OCI-LY7 (cell line): Measurements from ENCODE around the gene NBPF3.

GRCh38 chr1:21279876-21280634, 10.2 kb downstream of the ECE1 start:
- PRO-cap = no peak
- RAMPAGE, long total RNA = no peak

GRCh38 chr1:21280635-21280976, 9.7 kb downstream of the ECE1 start:
- PRO-cap = no peak
- RAMPAGE, long total RNA = no peak

DNA sequence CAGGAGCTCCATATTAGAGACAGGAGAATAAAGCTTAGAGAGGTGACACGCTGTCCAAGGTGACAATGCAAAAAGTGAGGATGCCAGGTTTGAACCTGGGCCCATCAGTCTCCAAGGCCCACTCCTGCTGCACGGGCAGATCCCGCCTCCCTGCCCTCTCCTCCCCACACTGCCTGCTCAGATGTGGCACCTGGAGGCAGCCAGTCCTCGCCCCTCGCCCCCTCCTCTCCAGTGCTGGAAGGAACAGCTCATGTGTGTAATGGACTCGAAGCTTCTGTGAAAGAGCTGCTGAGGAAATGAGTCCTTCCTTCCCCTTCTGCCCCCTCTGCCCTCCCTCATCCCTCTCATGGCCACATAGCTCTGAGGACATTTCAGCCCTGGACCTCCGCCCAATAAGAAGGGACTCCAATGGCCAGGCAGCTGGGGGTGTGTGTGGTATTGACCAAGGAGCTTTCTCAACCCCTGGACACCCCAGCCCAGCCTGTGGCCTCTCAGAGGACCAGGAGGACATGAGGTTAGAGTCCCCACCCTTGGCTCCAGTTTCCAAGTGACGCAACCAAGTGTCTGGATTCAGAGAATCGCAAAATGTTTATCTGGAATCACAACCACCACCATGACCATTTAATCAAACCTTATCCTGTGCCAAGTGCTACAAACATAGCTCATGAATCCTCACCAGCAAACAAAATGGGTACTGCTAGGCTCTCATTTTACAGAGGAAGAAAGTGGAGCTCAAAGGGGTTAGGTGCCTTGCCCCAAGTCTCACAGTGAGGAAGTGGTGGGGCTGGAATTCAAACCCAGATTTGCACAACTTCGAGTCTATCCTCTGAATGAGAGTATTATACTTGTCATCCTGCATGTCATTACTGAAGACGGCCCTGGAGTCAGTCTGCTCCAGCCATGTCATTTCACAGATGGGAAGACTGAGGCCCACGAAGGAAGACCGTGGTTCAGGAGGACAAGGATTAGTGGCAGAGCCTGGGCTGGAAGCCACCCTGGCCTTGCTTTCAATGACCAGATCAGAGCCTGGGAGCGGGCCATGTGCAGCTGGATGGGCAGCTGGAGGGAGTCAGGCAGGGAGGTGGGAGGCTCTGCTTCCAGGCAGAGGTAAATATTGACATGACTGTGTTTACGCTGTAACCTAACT, 47.8 kb upstream of the ECE1 start:
- PRO-cap = no peak
- RAMPAGE, long total RNA = no peak

DNA sequence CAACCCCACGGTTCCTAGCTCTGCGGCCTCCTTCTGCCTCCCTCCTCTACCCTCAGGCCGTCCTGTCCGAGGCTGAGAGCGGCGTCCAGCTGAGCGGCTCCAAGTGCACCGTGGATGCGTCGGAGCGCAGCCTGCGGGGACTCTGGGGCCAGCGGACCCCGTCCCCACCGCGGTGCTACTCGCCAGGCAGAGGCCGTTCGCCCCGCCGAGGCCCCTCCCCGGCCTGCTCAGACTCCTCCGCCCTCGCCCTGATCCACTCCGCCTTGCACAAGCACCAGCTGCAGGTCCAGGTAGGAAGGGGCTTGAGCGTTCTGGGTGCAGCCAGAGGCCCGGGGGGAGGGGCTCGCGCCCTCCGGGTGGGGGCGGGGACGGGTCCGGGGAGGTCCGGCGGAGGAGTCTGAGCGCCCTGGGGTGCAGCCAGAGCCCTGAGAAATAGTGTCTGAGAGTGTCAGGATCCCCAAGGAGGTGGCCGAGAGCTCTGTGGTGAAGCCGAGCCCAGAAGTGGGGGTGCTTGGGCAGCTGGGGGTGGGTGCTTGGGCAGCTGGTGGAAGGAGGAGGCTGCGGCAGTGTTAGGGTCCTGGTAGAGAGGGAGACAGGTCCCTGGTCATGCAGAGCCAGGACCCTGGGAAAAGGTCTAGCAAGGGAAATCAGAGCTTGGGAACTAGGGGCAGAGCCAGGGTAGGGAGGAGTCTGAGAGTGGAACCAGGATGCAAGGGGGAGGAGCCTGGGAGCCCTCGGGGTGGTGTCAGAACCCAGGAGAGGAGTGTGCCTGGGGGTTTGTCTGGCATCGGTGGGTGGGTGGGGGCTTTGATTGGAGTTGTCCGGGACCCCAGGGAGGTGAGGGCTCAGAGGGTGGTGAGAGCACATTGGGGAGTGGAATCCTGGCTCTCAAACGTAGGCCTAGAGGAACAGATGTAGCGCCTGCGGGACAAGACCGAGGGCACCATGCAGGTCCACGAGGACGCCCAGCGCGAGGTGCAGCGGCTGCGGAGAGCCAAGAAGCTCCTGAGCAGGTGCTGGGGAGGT, 3.1 kb upstream of the NBPF3 start:
- PRO-cap = no peak
- RAMPAGE, long total RNA = no peak

DNA sequence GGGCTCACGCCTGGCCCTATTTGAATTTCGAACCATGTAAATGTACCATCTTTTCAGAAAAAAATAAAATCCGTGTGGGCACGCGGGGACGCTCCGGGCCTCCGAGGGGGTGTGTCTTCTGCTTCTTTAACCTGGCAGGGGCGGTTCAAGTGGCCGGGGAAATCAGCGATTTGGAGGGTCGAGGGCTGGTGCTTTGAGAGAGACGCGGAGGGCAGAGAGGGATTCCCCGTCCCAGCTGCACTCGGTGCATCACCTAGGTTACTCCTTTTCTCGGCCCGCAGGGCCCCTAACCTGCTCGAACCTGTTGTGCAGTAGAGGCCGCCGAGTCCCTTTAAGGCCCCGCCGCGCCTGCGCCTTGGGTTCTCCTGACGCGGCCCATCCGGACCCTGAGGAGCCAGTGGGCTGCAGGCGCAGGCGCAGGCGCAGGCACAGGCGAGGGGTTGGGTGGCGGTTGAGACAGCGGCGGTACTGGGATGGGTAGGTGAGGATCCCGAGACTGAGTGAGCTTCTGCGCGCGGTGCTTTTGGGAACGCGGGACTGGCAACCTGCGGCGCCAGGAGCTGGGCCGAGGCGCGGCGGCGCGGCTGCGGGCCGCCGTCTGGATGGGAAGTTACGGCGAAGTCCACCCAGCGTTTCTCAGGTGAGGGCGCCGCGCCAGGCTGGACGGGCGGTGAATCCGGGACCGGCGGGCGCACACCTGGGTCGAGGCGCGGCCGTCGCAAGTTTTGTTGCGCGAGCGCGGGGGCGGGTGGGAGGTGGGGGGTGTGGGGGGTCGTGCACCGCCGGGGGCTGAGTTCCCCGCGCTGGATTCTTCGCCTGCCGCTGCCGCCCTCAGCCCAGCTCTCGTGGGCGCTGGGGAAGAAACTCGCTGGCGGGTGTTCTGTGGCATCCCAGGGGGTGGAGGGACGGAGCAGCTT, at the start of gene NBPF3:
TSS of gene NBPF3 (plus strand) at position 429 of the 917 bp plus-strand sequence.
- PRO-cap = bidirectional peak, plus-strand start at position 429 of the sequence, minus-strand start at position 333 of the sequence
- RAMPAGE, long total RNA = no peak

- PRO-cap = no peak
- RAMPAGE, long total RNA = no peak
Observed at GRCh38 chr1:21546342-21546559, 37.0 kb downstream of the ALPL start.

GRCh38 chr1:21618966-21619549, 50.1 kb downstream of the RAP1GAP start:
- PRO-cap = no peak
- RAMPAGE, long total RNA = no peak

DNA sequence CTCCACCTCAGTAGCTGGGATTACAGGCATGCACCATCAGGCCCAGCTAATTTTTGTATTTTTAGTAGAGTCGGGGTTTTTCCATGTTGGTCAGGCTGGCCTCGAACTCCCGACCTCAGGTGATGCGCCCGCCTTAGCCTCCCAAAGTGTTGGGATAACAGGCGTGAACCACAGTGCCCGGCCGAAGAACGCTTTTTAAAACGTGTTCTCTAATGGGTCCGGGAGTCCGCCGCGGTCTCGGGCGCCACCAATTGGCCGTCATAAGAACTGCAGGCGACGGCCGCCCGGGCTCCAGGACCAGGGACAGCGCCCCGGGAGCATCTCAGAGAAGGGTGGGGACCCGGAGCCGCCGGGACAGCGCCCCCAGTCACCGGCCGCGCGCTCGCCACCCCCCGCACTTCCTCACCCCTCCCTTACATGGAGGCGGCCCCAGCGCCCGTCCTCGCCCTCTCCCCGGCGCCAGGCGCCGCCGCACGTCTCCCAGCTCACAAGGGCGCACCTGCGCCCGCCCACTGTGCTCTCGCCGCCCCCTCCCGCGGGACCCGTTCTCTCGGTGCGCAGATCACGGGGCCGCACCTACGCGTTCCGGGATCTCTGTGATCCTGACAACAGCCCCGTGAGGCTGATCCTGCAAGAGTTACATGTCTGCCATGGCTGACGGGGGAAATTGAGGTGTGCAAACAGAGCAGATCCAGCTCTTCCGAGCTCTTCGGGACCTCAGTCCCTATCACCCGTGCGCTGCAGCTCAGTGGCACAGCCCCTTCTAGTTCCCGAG, 9.9 kb downstream of the RAP1GAP start:
- PRO-cap = no peak
- RAMPAGE, long total RNA = no peak

GRCh38 chr1:21720874-21721282, 51.7 kb upstream of the RAP1GAP start:
- PRO-cap = no peak
- RAMPAGE, long total RNA = no peak

DNA sequence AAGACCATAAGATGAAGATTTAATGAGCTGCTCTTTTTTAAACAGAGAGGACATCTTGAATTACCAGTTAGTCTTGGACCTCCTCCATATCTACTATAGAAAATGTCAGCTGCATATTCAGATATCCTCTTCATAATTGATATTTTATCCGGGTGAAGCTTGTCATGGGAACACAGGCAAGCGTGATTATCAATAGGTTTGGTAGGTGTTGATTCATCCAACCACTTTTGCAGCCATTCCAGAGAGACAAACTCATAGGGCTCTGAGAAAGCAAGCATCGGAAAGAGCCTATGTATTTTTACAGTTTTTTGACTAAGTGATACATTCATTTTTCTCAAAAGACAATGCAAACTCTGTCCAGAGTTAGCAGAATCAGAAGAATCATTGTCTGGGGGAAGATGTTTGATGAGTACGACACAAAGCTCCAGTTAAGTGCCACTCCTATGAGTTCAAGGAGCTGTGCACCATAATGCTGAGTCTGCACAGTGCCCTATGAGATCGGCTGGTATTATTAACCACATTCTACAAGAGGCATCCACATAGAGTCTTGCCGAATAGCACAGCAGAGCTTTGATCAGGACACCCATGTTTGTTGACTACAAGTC, 54.8 kb upstream of the RAP1GAP start:
- PRO-cap = no peak
- RAMPAGE, long total RNA = no peak

DNA sequence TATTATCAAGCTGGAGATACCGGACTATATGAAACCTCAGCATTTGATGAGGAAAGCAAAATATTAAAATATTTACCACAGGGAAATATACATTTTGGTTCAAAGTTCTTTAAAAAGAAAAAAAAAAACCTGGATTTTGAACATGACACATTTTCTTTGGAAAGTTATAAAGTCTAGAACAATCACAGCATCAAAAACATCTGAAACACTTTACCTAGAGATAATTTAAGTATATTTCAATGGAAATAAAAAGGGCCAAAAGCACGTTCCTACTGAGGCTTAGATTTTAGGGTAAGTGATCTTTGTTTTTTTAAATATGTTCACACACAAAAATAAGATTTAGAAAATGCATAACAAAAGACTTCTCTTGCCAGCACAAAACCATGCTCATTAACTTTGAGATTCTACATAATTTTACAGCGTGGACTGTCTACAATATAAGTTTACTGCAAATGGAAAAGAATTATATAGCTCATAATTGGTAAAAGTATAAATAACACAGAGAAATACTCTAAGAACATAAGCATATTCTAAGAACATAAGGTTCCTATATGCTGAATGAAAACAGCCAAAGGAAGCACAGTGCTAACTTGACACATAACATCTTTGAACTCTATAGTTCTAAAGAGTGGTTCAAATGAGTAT, 56.0 kb downstream of the USP48 start:
- PRO-cap = no peak
- RAMPAGE, long total RNA = no peak

DNA sequence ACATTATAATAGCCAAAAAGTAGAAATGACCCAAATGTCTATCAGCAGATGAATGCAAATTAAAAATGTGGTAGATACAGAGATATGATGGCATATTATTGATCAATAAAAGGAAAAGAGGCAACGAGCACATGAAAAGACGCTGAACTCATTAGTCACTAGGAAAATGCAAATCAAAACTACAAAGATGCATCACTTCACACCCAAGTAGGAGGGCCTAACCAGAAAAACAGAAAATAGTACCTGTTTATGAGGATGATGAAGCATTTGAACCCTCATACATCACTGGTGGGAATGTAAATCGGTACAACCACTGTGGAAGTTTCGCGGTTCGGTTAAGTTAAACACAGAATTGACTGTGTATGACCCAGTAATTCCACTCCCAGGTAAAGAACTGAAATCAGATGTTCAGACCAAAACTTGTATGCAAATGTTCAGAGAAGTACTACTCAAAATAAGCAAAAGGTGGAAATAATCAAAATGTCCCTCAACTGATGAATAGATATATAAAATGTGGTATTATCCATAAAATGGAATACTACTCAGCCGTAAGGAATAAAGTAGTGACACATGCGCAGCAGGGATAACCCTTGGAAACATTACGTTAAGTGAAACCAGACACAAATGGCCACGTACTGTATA, 3.1 kb downstream of the USP48 start:
- PRO-cap = no peak
- RAMPAGE, long total RNA = no peak

GRCh38 chr1:21781736-21782507, 1.0 kb downstream of the USP48 start:
- PRO-cap = no peak
- RAMPAGE, long total RNA = no peak

DNA sequence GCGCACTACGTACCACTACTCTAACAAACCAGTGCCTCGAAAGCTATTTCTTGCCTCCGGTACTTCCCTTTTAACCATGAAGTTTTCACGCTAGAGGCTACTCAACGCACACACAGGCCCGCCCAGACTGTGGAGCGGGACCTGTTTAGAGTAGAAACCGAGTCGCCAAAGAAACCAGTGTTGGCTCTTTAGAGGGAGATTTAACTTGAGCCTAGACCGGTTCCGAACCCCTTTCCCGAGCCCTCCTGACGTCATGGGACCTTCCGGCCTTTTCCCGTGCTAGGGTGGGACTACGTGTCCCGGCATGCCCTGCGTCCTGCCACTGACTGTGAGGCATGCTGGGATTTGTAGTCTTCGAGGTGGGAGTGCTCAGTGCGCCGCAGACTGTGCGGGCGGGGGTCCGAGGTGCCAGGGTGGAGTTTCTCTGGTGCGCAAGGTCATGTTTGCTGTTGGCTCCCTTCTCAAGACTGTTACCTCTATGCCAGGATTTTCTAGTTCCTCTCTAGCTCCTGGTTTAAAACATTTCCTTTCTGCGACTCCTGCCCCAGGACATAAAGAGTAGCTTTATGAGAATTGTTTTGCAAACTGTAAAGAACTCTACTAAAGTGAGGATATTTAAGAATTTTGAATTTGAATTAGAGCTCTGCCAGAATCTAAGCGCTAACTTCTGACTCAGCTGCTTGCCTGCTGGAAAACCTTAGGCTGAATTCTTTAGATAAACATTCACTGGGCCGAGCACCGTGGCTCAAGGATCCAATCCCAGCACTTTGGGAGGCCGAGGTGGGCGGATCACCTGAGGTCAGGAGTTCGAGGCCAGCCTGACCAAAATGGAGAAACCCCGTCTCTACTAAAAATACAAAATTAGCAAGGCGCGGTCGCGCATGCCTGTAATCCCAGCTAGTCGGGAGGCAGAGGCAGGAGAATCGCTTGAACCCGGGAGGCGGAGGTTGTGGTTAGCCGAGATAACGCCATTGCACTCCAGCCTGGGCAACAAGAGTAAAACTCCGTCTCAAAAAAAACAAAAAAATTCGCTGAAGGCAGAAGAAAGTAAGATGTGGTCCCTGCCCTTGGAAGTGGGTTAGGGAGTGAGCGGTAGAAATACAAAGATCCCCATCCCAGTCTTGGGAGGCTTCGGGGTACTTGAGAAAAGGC, 793 bp upstream of the USP48 start:
- PRO-cap = bidirectional peak, plus-strand start at position 380 of the sequence, minus-strand start at position 255 of the sequence
- RAMPAGE, long total RNA = no peak

DNA sequence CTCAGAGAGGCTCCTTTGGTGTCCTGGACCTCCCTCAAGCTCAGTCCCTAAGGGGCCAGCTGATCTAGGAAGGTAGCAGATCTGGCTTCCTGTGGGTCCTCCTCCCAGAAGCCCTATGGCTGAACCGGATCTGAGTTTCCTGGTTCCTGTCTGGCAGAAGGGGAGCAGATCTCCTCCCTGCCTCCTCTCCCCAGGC, 143 bp upstream of the LDLRAD2 start:
- PRO-cap = no peak
- RAMPAGE, long total RNA = no peak

GRCh38 chr1:21864086-21864403, 52.0 kb downstream of the LDLRAD2 start:
- PRO-cap = no peak
- RAMPAGE, long total RNA = no peak

DNA sequence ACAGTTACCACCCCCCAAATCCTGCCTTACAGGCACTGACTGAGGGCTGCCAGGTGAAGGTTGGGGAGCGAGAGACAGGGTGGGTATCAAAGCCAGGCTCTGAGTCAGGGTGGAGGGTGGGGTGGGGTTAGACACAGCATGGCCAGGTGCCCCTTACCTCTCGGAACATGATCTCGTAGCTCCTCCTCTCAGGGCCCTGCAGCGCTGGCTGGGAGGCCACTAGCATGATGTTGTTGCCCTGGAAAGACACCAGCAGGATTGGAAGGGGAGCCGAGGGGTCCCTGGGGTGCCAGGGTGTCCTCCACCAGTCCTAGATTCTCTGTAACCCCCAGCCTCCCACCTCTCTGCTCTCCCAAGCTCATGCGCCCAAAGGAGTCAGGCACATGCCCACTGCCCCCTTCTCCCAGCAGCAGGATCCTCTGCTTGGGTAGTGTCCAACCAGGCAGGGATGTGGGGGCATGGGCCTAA, 53.1 kb downstream of the LDLRAD2 start:
- PRO-cap = no peak
- RAMPAGE, long total RNA = no peak

DNA sequence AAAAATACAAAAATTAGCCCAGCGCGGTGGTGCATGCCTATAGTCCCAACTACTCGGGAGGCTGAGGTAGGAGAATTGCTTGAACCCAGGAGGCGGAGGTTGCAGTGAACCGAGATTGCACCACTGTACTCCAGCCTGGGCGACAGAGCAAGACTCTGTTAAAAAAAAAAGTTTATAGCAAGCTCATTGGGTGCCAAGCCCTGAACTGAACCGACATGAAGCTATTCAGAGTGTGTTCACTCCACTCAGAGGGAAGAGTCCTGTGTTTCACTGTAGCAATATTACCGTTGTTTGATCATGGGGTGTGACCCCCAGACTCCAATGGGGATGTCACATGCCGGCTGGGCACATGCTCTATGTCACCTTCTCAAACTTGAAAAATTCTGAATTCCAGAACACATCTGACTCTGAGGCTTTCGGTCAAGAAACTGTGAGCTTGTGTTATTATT, 36.4 kb downstream of the HSPG2 start:
- PRO-cap = no peak
- RAMPAGE, long total RNA = no peak

DNA sequence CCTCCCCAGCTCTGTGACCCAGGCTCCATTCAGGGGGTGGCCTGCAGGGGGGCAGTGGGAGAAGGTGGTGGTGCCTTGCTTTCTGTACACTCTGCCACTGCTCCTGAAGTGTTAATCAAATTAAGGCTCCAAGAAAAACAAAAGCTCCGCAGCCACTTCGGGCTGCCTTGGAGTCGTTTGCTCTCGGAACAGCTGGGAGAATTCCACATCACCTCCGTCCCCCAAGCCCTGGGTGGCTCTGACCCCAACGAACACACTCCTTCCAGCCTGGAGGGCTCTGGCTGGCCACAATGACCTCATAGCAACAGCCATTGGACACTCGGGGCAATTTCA, 1.5 kb downstream of the WNT4 start:
- PRO-cap = no peak
- RAMPAGE, long total RNA = no peak

GRCh38 chr1:22503689-22504424, 52.2 kb downstream of the ZBTB40 start:
- PRO-cap = no peak
- RAMPAGE, long total RNA = no peak